Pulmonary artery (tissue), 1 donor: ENCODE measurements around a stretch of chr10.

DNA sequence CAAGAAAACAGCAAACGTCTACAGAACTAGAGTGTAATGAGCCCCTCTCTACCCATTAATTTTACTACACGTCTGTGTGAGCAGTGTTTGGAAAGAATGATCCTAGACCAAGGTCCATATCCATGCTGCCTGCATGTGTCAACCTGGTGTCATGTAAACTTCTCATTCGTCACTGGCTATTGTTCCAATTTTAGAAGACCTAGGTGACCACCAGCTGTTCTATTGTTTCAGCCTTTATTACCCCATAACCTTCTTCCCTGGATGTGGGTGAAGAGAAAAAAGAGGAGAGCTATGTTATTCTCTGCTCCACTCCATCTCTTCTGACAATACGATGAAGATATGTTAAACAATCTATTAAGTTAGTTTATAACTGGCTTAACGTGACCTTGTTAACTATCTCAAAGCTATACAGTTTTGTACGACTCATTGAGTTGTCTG, 77.2 kb downstream of the CREM start:
- PRO-cap, result no peak

GRCh38 chr10:35216419-35217136, 89.9 kb downstream of the CREM start:
- PRO-cap, result no peak

GRCh38 chr10:35246747-35247239, 89.5 kb upstream of the CCNY start:
- PRO-cap, result no peak

DNA sequence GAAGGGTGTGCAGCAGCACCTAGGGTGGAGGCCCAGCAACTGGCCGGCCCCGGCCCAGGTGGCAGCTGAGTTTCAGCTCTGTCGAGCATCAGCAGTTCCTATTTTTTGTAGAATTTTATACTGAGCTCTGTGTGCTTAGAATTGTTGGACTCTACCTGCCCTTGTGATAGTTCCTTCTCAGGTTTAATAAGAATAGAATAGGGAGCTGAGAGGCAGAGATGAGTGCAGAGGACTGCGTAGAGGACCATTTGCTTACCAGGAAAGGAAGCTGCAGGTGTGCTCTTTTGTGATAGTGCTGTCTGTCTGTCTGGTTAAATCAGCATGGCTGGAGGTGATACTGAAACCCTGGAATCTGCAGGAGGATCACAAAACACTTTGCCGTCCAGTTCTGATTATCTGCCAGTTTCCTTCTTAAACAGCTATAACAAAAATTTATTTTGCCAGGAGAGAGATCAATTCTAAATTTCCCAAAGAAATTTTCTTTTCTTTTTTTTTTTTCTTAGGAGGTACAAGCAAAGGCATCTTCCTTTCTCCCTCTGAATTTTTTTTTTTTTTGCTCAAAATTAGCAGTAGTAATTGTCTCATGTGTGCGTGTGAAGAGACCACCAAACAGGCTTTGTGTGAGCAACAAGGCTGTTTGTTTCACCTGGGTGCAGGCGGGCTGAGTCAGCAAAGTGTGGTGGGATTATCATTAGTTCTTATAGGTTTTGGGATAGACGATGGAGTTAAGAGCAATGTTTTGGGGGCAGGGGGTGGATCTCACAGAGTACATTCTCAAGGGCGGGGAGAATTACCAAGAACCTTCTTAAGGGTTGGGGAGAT, 64.9 kb downstream of the CCNY start:
- PRO-cap, result no peak

- PRO-cap, result no peak
Observed at GRCh38 chr10:35403347-35404411, 67.4 kb downstream of the CCNY start.

GRCh38 chr10:35404415-35405355, 68.4 kb downstream of the CCNY start:
- PRO-cap, result no peak

GRCh38 chr10:35409918-35410399, 73.7 kb downstream of the CCNY start:
- PRO-cap, result no peak

- PRO-cap, result no peak
Observed at GRCh38 chr10:35444381-35445418, 108.4 kb downstream of the CCNY start.

DNA sequence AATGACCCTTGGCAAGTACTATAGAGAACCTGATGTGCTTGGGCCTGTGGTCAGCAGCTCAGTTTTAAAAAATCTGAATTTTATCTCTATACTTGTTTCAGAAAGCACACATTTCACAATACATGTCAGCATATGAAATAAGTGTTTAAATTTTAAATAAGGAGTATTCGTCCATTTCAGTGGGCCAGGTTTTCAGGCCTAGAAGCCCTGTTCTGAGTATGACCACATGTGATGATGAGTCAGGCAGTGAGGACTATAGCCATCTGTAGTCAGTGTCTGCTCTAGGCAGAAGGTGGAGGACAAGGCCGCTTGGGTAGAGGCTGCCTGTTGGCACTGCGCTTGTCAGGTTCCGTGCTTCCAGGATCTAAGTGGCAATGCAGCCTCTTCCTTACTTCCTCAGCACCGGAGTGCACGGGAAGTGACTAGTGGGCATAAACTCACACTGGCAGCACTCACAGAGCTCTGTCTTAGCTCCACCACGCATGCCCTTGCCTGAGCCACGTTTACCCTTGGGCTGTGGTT, 87.8 kb upstream of the GJD4 start:
- PRO-cap, result no peak

GRCh38 chr10:36349745-36350121, 707.6 kb upstream of the FZD8 start:
- PRO-cap, result no peak

- PRO-cap, result no peak
Observed at GRCh38 chr10:37489030-37489300, 363.6 kb downstream of the ANKRD30A start.

GRCh38 chr10:38023807-38024249, 13.4 kb downstream of the ZNF33A start:
- PRO-cap, result no peak

DNA sequence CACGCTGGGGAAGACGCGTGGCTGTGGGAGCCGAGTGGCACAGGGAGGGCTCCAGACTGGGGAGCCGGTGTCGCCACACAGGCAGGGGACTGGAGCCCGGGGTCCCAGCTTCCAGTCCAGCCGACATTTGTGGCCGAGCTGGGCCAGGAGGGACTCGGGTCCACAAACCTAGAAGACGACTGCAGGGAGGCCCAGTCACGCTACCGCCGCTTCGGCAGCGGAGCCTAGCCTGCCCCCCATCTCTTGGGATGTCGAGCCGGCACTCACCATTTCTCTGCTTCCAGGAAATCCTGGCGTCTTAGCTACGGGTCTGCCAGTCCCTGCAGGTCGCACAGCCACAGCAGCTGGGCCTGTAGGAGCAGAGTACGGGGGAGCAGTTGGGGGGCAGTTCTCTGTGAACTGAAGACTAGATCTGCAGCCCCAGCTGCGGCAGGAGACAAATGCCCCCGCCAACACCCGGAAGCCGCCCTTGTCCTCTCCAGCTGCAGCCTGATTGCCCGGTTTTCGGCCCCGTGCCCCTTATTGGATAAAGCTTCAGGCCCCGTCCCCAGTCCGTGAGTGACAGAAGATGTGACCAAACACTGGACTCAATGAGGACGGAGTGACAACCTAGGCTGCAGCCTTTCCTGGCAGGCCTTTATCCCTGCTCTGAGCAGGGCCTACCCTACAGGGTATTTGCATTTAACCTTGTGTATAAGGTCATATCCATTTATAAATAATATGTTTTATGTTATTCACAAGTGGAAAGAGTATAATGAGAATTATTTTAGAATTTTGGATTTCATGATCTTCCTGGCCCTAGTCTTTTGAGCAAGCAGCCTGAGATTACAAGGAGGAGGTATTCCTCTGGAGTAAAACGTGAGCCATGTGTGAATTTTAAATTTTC, 270.6 kb downstream of the ZNF33B start:
- PRO-cap, result no peak

- PRO-cap, result bidirectional peak, plus-strand start at chr10:42552995, minus-strand start at chr10:42552737
Observed at GRCh38 chr10:42552616-42553365, 85.6 kb downstream of the ZNF33B start.

DNA sequence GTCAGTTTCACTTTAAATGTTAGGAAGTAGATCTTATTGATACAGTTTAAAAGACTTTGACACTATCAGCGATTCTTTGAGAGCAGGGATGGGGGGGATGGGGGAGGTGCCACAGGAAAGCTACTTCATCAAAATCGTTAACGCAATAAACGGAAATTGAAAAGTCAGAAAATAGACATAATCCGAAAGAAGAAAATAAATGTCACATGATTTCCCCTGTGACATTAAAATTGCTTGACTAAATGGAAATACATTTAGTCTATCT, 441 bp upstream of the ZNF33B start:
- PRO-cap, result no peak

- PRO-cap, result no peak
Observed at GRCh38 chr10:42691505-42692043, 53.2 kb upstream of the ZNF33B start.

- PRO-cap, result no peak
Observed at GRCh38 chr10:42754030-42755019, 28.3 kb upstream of the BMS1 start.

DNA sequence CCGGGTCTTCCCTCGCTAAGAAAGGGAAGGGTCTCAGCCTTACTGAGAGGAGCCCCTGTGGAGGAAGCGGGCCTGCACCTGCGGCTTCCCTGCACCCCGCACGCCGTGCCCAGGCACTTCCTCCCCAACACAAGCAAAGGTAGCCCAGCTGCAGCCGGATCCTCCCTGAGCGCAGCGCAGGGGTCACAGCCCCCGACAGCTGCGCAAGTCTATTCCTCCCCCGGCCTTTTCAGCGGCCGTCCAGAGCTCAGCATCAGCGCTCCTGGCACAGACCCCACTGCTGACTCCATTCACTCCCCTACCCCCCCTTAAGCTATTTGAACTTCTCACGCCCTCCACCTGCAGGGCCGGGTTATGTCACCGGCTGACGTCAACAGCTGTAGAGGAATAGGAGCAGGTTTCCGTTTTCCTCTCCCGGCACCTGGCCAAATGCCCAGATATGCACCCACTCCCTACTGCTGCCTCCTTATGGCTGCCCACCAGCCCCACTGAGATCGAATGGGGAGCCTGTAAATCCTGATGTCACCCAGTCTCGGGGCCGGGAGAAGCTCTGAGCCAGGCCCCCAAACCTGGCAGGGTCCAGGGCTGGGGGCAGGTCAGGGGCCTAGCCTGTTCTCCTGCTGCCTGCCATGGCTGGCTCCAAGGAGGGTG, 143.0 kb upstream of the RET start:
- PRO-cap, result no peak

- PRO-cap, result no peak
Observed at GRCh38 chr10:43138673-43139385, 584 bp downstream of the CSGALNACT2 start.

- PRO-cap, result unidirectional peak, plus-strand start at chr10:43361742
Observed at GRCh38 chr10:43361378-43362037, 9.9 kb upstream of the FXYD4 start.